Mesenchymal stem cell of the bone marrow (primary cell): ENCODE measurements around the gene VRTN.

DNA sequence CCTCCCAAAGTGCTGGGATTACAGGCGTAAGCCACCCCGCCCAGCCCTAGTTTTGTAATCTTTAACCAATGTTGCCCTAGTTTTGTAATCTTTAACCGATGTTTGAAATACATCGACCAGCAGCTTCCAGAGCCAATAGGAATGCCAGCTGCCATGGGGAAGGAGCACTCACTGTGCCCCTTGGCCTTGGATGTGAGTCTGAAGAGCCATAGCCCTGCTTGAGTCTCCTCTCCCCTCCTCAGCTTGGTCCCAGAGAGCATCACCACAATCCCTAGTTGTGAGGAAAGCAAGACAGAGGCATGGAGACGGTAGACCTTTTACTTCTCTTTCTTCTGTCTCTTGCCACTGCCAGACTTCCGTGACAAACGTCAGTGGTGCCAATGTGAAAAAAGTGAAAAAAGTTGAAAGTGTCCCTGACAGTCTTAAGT, 209.2 kb upstream of the RGS6 start:
- CAGE, long polyA plus RNA = no peak

- CAGE, long polyA plus RNA = no peak
These were observed 250.5 kb downstream of the DPF3 start for GRCh38 chr14:72643286-72643933.

DNA sequence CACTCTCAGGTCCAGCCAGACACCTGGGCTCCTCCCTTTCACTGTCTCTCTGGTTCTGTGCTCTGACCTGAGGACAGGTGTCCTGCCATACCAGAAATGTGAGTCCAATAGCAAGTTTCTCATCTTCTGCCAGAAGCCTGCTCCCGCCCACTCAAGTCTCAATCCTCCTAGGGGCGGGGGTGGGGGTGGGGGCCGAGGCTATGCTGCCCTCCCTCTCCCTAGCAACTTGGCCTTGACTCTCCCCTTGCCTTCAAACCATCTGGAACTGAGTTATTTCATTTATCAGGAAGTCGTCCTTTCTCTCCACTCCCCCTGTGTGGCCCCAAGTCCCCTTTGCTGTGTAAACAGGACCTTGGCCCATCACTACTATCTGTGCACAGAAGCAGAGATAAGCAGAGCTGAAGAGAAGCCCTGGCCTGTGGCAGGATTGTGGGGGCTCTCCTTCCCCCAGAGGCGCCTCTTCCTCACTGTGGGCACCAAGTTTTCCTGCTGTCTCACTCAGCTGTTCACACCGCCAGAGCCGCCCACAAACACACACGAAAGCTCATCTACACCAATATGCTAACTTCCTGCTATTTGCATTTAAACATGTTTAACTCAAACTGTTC, 117.1 kb downstream of the DPF3 start:
- CAGE, long polyA plus RNA = no peak

- CAGE, long polyA plus RNA = no peak
These were observed 27.3 kb downstream of the PSEN1 start for GRCh38 chr14:73163239-73164313.

- CAGE, long polyA plus RNA = no peak
These were observed 4.5 kb upstream of the NUMB start for GRCh38 chr14:73462803-73463349.

GRCh38 chr14:73568627-73568880, 459 bp upstream of the ACOT2 start:
- CAGE, long polyA plus RNA = no peak

DNA sequence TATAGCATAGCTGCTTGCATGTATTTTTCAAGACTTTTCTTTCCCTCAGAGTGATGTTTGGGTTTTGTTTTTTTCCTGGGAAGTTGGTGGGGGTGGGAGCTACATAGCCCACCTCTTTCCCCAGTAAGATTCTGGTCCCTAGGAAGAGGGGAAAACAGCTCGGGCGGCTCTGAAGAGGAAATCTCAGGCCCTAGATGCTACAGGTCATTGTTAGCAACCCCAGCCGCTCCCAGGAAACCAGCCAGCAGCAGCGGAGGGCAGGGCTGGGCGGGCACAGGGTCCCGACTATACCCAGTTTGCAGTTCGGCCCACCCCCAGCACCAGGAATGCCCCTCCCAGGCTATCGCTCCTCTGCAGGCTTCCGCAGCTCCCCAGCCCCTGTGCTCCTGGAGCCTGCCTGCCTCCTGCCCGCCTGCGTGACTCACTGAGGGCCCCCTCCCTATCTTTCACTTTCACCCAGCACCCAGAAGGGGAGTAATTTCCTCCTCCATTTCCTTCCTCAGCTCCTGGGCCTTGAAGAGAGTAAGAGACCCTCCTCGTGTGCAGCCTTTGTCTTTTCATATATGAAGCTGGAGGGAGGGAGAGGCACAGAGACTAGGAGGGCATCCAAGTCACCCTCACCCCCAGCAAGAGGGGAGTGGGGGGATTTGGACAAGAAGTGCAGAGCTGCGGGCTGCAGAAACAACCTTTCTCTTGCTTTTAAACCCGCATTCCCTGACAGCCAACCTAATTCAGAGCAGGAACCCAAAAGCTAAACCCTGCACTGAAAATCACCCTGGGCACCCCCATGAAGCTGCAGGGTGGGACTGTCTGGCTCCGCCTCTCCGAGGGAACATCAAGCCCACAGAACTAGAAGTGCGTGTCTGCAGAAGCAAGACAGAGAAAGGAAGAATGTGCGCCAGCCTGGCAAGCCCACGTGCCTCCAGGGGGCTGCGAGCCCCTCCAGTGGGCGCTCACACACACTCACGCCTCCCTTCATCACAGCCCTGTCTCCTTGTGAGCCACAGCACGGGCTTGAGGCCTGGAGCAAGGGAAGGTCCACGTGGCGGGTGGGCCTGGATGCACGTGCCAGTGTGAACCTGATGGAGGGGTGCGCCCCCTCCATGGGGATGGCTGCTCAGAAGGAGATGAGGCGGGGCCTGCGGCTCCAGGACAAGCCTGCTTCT, 18.4 kb downstream of the MIDEAS start:
- CAGE, long polyA plus RNA = no peak

DNA sequence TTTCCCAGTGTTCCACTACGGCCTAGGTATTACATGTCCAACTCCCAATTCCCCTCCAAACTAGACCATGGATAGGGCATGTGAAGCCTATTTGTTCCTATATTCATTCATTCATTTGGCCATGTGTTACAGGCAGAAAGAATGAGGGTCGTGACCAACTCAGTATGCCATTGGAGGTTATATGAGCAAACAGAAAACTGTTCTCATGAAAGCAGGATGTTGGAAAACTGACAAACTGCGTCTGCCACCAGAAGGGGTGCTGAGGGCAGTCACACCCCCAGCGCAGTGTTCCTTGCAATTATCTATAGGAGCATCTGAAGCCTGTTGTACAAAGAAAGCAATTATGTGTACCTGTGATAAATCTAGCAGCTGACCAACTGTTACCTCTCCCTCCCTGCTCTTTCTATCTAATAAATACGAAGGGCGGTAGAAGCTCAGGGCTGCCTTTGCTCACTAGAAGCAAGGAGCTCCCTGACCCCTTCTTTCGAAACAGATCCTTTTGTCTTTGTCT, 21.1 kb downstream of the ENTPD5 start:
- CAGE, long polyA plus RNA = no peak

DNA sequence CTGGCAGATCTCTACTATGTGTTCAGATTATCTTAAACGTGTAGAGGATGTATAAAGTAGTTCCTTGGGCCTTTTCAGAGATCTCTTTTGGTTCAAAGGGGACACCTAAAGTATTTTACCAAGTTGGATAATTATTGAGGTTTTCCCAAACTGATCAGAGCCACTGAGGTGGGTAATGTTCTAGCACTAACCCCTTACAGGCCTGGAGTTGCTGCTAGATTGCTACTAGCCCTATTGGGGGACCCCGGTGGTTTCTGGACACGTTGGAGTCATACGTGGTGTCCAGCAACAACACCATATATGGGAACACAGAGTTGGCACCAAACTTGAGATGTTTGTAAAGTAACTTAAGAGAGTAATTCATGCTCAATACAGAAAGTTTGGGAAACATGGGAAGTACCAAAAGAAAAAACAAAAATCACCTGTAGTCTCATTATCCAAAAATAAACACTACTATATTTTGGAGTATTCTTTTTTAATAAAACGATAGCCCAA, 585 bp downstream of the BBOF1 start:
- CAGE, long polyA plus RNA = no peak

- CAGE, long polyA plus RNA = no peak
These were observed 21.6 kb upstream of the VSX2 start for GRCh38 chr14:74217636-74218109.

GRCh38 chr14:74347451-74348675, at the start of gene VRTN:
Gene VRTN (plus strand): TSS chr14:74348471.
- CAGE, long polyA plus RNA = no peak

GRCh38 chr14:74596532-74597193, 15.4 kb downstream of the LTBP2 start:
- CAGE, long polyA plus RNA = no peak

GRCh38 chr14:74684480-74684919, 28.4 kb downstream of the AREL1 start:
- CAGE, long polyA plus RNA = no peak

DNA sequence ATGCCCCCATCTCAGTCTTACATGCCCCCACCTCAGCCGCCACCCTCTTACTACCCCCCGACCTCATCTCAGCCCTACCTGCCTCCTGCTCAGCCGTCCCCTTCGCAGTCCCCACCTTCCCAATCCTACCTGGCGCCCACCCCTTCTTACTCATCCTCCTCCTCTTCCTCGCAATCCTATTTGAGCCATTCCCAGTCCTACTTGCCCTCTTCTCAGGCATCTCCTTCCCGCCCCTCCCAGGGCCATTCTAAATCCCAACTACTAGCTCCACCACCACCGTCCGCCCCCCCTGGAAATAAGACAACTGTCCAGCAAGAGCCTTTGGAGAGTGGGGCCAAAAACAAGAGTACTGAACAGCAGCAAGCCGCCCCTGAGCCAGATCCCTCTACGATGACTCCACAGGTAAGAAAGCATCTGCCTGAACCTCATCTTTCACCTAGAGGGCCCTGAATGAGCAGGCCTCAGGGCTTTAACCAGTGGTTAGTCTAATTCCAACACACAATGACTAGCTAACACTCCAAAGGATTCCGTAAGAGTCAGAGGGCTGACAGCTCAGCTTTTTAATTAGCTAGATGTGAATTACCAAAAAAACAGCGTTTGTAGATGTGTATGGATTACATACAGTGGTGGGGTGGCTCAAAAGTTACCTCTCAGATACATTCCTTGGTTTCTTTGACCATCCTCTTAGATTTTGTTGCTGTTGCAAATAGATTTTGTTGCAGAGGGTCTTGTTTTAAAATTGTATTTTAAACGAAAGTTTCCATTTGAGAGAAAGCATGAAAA, 1.0 kb downstream of the YLPM1 start:
- CAGE, long polyA plus RNA = no peak

- CAGE, long polyA plus RNA = no peak
These were observed 29.5 kb downstream of the YLPM1 start for GRCh38 chr14:74792566-74793056.

GRCh38 chr14:74843677-74843896, 32.4 kb downstream of the PROX2 start:
- CAGE, long polyA plus RNA = no peak

DNA sequence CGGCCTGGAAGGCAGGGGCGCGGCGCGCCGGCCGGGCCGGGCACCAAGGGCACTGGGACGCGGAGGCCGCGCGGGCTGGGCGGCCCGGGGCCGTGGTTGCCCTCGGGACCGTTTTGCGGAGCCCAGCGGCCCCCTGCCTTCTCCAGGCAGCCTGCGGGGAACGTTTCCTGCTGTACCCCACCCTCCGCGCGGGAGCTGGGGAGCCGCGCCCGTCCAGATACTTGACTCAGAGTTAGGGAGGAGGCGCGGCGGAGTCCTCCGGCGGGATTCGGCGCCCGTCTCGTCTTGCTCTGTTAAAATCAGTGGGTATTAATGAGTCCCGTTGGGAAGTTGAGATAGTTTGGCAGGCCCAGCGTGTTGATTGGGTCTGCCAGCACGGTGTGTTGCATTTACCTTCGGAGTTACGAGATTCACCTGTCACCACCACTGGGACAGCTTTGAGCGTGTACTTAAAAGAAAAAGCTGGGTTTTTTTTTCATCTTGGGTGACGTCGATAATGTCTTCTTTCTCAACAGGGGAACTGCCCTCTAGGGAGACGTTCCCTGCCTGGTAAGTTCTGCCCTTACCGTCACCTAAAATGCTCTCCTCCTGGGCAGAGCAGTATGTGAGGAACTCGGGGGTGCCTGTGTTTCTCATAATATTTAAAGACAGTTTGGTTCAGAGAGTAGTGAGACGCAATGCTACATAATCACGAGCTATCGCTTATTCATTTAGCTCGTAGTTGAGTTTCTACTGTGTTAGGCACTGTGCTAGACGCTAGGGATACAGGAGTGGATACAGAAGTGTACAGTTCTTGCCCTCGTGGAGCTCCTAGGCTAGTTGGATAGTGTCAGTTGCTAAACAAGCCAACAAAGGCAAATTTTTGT, 593 bp downstream of the DLST start:
- CAGE, long polyA plus RNA = no peak

DNA sequence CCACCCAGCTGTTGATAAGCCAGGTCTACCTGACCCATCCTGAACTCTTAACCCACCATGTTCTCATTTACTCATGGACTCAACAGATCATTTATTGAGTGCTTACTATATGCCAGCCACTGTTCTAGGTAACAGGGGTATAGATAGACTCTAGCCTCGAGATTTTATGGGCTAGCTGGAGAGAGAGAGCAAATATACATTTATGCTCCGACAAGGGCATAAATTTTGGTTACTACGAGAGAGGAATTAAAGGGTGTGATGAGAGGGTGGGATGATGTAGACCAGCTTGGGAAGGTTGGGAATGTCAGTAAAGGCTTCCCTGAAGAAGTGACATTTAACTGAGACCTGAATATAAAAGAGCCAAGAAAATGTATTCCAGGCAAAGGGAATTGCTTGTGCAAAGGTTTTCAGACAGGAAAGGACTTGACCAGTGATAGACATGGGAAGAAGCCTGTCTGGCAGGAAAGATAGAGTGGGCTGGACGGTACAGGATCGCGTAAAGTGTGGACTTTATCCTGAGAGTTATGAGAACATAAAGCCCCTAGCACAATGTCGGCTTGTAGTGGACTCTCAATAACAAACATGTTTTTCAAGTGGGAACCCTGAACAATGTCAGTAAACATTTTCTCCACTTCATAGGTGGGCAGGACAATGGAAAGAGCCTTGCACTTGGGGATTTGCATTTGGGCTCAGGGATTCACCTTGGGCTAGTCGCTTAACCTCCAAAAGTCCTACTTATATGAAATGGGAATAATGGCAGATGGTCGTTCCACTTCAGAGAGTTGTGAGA, 2.2 kb downstream of the DLST start:
- CAGE, long polyA plus RNA = no peak

GRCh38 chr14:74916891-74917457, 6.1 kb downstream of the RPS6KL1 start:
- CAGE, long polyA plus RNA = no peak

GRCh38 chr14:74974046-74974793, 18.8 kb upstream of the PGF start:
- CAGE, long polyA plus RNA = no peak